ENCODE data around the genes HCCS, AMELX and GEMIN8.

GRCh38 chrX:10165399-10166178 is 8.8 kb downstream of the CLCN4 start:
- RRBS = no CpG with 5 or more reads among the region's 21 CpGs

GRCh38 chrX:10619497-10620144 is 764 bp downstream of the MID1 start:
- RRBS = no CpG with 5 or more reads among the region's 14 CpGs

GRCh38 chrX:11111032-11111603 is at the start of gene HCCS:
Gene HCCS, plus strand, starts transcription at chrX:11111332.
- RRBS = 25% methylated on average over 20 of the region's 47 CpGs

GRCh38 chrX:11292998-11293466 is at the start of gene AMELX:
Gene AMELX, plus strand, starts transcription at chrX:11293413.
- RRBS = no CpG with 5 or more reads among the region's 3 CpGs

DNA sequence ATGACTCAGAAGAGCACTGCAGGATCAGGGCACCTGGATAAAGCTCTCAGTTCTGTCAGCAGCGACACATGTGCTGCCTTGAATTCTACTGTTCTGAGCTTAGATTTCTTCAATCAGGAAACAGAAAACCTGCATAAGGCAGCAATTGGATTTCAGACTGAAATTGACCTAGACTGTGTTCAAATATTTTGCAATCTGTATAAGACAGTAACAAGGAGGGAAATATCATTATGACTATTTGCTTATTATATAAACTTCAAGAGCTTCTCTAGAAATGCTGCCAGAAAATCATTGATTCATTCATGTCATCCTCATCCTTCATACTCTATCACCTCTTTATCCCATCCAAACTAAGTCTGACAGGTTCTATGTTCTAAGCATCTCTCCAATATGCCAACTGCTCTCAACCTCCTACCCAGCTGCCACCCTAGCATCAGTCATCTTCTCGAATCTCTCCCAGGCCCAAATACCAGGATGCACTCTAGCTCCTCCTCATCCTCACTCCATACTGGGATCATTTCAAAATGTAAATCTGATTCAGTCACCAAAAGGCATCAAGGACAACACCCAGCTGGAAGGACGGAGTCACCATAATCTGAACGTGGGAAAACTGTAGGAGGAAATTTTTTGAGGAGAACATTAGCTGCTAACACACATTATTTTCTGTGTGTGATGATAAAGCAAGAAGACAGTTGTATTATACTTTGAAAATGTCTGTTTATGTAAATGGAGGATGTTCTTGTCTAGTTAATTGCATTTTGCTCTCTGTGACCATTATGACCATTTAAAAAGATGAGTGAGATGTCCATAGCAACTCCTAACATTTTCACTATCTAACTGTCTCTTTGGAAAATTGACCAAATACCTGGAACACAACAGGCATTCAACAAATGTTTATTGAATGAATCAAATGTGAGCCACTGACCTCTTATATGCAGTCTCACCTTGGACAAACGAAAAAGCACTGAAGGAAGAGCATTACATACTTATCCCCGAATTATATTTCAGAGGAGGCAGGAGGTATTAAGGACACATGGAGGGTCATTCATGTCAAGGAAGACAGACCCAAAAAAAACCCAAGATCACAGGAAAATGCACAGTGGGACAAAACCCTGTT is 131.3 kb downstream of the AMELX start:
- RRBS = no CpG with 5 or more reads among the region's 6 CpGs

DNA sequence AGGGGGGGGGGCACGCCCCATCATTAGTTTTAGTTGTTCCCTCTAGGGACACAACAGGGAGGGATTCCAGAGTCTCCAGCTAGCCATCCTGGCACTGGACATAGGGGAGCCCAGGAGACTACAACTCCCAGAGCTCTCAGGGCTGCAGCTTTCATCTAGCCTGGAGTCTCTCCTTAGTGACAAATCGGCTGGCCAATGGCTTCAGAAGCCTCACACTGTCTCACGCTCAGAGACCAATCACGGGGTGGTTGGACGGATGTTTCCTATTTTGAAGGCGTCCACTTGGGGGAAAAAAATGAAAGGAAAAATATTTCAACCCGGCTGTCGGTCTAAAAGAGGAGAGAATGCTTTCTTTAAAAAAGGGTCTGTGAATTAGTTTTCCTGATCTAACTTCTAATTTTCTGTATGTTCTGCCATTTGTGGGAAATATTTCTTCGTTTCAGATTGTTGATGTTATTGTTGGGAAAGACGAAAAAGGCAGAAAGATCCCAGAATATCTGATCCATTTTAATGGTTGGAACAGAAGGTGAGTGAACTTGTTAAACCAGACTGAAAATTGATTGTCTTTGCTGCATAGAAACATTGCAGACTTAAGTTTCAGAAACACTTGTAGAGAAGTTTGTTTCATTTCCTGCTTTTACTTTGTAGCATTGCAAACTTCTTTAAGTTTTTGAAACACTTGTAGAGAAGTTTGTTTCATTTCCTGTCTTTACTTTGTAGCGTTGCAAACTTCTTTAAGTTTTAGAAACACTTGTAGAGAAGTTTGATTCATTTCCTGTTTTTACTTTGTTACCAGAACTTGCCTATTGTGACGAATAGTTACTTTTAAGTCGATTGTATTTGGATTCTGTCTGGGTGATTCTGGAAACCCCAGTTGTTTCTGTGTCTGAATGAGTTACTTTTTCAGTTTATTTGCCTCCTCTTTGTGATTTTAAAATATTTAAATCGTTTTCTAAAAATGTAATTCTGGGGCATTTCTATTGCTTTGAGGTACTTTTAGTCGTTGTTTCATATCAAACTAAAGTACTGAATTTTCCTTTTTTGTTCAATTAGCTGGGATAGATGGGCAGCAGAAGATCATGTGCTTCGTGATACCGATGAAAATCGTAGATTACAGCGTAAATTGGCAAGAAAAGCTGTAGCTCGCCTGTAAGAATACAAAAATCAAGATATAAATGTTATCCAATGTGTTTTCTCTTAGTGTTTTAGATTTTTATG is 1.7 kb downstream of the MSL3 start:
- RRBS = no CpG with 5 or more reads among the region's 20 CpGs

- RRBS = no CpG with 5 or more reads among the region's 8 CpGs
Measured at GRCh38 chrX:12910397-12910875, 4.0 kb downstream of the TLR8 start.

DNA sequence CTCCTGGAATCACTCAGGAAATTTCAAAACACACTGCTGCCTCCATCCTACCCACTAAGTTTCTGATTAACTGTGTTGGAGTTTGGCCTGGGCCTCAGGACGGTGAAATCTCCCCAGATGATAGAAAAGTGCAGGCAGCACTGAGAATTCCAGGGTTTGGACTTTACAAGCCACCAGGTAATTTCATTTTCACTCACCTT is 3.4 kb upstream of the FAM9C start:
- RRBS = no CpG with 5 or more reads among the region's 1 CpG

GRCh38 chrX:13051341-13051974 is 7.0 kb upstream of the FAM9C start:
- RRBS = no CpG with 5 or more reads among the region's 3 CpGs

DNA sequence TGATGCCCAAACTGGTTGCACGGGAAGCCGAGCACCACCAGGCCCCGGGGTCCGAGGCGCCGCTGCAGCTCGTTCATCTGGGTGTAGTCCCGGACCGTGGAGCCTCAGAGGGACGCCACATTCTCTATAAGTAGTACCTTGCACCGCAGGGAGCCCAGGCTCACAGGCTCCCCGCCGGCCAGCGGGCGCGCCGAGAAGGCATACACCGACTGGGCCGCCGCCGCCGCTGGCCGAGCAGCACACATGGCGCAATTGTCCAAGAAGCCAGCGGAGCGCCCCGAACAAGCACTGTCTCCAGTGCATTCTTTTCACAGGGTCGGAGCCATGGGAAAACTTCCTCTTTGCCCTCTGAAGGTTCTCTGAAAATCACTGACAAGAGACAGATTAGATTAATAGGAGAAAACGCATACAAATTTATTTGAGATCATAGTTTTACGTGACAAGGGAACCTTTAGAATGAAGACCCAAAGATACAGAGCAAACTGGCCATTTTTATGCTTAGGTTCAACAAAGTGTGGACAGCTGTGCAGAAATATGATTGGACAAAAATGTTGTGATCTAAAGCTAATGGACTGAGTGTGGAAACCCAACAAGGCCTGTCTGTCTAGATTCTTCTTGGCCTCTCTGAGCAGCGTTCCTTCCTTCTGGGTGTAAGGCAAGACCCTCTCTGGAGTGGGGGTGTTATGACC is 59.4 kb upstream of the ATXN3L start:
- RRBS = no CpG with 5 or more reads among the region's 31 CpGs

DNA sequence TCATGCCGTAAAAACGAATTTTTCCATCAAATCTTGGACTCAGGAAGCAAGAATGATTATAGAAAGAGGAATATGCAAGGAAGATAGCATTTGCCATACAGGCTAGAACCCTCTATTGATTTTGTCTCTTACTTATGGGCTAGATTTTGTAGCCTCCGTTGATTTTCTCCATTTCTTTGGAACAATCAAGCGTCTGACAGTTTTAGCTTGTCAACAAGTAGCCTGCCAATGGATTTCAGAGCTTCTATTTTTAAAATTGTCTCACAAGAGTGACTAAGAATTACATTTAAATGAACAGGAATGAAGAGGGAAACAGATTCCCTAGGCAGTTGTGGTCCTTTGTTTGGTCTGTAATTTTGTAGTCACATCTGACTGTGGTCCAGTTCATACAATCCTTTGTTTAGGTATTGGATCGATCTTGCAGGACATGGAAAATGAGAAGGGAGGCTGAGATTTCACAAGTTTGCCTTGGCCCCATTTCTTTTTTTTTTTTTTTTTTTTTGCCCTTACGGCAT is 86.7 kb upstream of the EGFL6 start:
- RRBS = no CpG with 5 or more reads among the region's 6 CpGs

DNA sequence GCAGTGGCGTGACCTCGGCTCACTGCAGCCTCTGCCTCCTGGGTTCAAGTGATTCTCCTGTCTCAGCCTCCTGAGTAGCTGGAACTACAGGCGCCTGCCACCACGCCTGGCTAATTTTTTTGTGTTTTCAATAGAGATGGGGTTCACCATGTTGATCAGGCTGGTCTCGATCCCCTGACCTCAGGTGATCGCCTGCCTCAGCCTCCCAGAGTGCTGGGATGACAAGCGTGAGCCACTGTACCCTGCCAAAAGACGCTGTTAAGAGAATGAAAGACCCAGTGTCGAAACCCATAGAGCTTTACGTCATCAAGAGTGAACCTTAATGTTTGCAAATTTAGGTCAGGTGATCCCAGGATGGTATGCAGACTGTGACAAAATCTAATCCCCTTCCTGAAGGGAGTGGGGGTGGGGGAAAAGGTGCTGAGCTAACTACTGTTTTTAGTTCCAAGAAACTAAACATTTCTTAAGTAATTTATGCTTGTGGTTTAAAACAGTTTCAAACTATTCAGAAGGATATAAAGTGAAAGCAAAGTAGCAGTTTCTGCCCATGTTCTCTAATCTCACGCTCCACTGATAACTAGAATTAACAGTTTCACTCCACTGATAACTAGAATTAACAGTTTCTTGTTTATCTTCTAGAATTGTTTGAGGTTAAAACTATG is 8.2 kb downstream of the OFD1 start:
- RRBS = no CpG with 5 or more reads among the region's 11 CpGs

- RRBS = no CpG with 5 or more reads among the region's 8 CpGs
Measured at GRCh38 chrX:13837217-13837571, 20.3 kb upstream of the GPM6B start.

DNA sequence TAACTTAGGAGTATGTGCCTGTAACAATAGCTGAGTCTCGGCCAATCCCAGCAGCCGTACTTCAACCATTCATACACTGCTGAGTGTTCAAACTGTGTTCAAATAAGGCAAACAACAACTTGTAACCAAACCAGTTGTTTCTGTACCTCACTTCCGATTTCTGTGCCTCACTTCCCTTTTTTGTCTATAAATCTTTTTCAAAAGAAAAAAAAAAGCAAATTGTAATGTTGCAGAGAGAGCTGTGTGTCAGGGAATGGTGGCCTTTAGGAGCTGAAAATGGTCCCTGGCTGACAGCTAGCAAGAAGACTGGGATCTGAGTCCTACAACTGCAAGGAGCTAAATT is 45.9 kb downstream of the GEMIN8 start:
- RRBS = no CpG with 5 or more reads among the region's 3 CpGs

GRCh38 chrX:14029255-14030271 is at the start of gene GEMIN8:
Gene GEMIN8, minus strand, starts transcription at chrX:14029892.
- RRBS = 1% methylated on average over 29 of the region's 76 CpGs

DNA sequence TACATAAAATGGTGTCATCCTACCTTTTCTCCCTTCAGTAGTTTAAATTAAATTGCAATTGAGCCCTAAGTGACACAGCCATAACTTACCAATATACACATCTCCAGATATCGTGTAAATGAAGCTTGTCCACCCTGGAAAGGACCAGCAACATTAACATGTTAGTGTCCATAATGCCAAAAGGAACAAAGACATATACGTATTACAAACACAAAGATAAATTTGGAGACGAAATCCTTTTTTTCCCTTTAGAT is 23.1 kb upstream of the VEGFD start:
- RRBS = no CpG with 5 or more reads among the region's 3 CpGs

GRCh38 chrX:15675252-15675875 is 10.8 kb upstream of the CLTRN start:
- RRBS = no CpG with 5 or more reads among the region's 50 CpGs

GRCh38 chrX:15739123-15739304 is 944 bp downstream of the CA5B start:
- RRBS = no CpG with 5 or more reads among the region's 3 CpGs

DNA sequence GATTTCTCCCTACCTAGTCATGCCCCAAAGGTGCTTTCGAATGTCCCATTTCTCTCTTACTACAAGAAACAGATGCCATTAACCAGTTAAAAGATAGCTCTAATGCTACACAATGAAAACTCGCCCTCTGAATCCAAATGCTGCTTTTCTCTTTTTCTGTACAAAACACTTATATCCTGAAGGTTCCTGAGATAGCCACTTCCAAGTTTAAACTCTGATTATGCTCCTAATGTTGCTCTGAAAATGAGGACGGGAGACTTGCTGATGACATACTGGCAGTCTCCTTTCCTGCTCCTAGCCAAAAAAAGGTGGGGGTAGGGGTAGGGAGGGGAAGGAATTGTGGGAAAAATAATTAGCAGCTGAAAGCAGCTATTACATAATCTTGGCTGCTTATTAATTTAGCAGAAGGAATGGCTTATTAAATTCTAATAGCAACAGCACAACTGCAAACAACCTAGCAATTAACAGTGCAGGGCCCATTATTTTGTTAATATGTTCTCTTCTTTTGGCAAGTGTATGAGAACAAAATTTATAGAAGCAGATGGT is 1.9 kb upstream of the AP1S2 start:
- RRBS = no CpG with 5 or more reads among the region's 3 CpGs

GRCh38 chrX:15947449-15948130 is 93.0 kb upstream of the AP1S2 start:
- RRBS = no CpG with 5 or more reads among the region's 2 CpGs

Data from SK-N-MC (cell line).